ENCODE measurements around the genes TCTA, GMPPB and CDHR4.

DNA sequence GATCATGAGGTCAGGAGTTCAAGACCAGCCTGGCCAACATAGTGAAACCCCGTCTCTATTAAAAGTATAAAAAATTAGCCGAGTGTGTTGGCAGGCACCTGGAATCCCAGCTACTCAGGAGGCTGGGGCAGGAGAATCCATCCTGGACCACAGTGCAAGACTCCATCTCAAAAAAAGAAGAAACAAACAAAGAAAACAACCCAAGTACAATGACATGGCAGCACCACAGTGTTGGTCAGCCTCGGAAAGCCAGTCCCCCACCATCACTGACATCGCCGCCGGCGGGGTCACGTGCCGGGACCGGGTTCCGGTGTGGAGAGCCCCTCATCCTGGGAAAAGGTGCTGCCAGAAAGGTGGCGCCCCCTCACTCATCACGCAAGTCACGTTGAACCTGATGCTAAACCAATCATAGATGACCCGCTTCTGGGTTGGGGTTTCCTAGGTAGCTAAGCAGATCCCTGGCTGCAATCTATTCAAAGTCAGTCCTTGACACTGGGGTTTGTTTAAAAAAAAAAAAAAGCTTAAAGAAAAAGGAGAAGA is 17.8 kb downstream of the QRICH1 start:
- RRBS: no CpG with 5 or more reads among the region's 15 CpGs

DNA sequence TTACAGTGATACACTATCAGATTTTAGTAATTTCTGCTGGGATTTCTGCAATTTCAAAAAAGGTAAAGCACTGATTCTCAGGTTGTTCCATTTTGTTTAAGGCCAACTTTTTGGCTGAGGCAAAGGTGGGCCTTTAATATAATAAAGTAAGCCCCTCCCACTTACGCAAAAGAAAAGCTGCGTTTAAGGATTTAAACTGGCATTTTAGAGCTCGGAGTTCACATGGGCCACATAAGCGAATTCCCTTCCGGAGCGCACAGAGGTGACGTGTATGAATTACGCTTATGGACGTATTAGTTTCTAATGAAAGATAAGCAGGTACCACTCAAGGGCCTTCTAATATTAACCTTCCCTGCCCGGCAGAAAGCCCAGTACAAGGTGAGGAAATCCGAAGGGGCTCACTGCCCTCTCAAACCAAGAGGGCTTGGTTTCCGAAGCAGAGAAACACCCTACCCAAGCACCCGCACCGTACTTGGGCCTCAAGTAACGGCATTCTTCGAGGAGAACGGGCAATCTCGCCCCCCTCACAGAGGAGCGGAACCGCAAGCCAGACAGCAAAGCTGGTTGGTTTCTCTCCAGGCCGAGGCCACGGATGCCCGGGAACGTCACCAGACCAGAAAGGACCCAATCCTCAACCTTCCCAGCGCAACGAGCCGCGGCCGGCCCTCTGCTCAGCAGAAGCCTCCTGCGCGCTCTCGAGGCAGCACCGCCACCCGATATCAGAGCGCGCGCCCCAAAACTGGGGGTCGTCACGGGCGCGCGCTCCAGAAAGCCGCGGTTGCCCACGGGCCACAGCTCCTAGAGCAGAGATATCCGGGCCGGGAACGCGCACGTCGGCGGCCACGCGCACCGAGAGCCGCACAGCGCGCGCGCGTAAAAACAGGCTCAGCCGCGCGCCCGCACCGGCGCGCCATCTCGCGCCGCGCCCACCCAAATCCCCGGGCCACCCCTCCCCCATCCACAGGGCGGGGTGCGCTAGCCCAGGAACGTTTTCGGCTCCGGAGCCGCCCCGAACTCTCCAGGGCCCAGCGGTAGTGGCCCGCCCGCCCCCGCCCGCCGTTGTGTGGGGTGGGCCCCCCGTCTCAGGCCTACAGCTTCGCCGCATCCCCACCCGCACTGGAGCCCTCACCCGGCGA is 720 bp downstream of the QRICH1 start:
- RRBS: 2% methylated on average over 42 of the region's 92 CpGs

- RRBS: no CpG with 5 or more reads among the region's 7 CpGs
Observed at GRCh38 chr3:49103819-49104018, 838 bp downstream of the QARS1 start.

- RRBS: 10% methylated on average over 2 of the region's 33 CpGs
Observed at GRCh38 chr3:49133310-49134152, 681 bp upstream of the LAMB2 start.

GRCh38 chr3:49198161-49198469 is 1.2 kb upstream of the IHO1 start:
- RRBS: no CpG with 5 or more reads among the region's 2 CpGs

GRCh38 chr3:49244587-49244978 is 32.4 kb downstream of the C3orf62 start:
- RRBS: no CpG with 5 or more reads among the region's 1 CpG

- RRBS: no CpG with 5 or more reads among the region's 4 CpGs
Observed at GRCh38 chr3:49270936-49271459, 6.0 kb downstream of the C3orf62 start.

GRCh38 chr3:49279236-49279890 is 2.3 kb upstream of the C3orf62 start:
- RRBS: no CpG with 5 or more reads among the region's 2 CpGs

DNA sequence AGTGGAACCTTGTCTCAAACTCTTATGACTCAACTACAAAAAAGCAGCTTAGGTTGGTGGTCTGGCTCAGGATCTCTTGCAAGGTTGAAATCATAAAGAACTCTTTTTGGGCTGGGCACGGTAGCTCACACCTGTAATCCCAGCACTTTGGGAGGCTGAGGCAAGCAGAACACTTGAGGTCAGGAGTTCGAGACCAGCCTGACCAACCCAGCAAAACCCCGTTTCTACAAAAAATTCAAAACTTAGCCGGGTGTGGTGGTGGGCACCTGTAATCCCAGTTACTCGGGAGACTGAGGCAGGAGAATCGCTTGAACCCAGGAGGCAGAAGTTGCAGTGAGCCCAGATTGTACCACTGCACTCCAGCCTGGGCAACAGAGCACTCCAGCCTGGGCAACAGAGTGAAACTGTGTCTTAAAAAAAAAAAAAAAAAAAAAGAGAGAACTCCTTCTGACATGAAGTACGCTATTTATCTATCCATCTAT is 19.6 kb upstream of the GPX1 start:
- RRBS: no CpG with 5 or more reads among the region's 7 CpGs

DNA sequence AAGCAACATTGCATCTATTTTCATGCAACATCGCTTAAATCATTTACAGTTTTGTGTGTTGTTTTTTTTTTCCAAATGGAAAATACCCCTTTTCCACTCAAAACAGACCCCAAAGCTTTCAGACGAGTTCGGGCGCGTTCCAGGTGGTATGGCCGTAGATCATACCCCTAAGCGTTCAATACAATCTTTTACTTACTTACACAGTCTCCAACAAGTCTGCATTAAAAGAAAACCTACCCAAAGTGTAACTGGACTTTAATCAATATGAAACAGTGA is 752 bp downstream of the RHOA start:
- RRBS: no CpG with 5 or more reads among the region's 7 CpGs

DNA sequence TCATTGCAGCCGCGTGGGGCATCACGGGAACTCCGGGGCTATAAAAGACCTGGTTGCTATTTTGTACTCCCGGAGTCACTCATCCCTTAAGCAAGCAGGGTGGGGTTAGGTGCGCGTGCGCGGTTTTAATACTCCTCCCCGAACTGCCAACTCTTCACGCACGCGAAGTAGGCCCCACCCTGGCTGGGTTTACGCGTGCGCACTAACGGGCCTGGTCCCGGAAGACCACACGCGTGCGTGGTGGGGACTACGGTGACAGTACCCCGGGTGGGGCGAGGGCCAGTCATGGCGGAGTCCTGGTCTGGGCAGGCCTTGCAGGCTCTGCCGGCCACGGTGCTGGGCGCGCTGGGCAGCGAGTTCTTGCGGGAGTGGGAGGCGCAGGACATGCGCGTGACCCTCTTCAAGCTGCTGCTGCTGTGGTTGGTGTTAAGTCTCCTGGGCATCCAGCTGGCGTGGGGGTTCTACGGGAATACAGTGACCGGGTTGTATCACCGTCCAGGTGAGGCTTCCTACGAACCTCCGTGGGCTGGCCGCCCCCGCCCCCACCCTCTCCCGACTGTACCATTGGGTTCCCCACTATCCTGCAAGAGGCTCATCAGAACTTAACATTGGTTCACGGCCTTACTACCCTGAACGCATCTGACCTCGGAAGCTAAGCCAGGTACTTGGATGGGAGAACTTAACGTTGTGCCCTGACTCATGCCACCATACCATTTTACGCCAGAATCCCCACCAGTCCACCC is at the start of gene TCTA:
TSS of gene TCTA (plus strand) at position 282 of the 743 bp plus-strand sequence.
- RRBS: 2% methylated on average over 11 of the region's 48 CpGs

GRCh38 chr3:49413157-49413801 is 1.1 kb downstream of the TCTA start:
- RRBS: no CpG with 5 or more reads among the region's 9 CpGs

GRCh38 chr3:49531389-49531961 is 22.8 kb upstream of the BSN start:
- RRBS: no CpG with 5 or more reads among the region's 23 CpGs

- RRBS: no CpG with 5 or more reads among the region's 2 CpGs
Observed at GRCh38 chr3:49603134-49603620, 48.9 kb downstream of the BSN start.

DNA sequence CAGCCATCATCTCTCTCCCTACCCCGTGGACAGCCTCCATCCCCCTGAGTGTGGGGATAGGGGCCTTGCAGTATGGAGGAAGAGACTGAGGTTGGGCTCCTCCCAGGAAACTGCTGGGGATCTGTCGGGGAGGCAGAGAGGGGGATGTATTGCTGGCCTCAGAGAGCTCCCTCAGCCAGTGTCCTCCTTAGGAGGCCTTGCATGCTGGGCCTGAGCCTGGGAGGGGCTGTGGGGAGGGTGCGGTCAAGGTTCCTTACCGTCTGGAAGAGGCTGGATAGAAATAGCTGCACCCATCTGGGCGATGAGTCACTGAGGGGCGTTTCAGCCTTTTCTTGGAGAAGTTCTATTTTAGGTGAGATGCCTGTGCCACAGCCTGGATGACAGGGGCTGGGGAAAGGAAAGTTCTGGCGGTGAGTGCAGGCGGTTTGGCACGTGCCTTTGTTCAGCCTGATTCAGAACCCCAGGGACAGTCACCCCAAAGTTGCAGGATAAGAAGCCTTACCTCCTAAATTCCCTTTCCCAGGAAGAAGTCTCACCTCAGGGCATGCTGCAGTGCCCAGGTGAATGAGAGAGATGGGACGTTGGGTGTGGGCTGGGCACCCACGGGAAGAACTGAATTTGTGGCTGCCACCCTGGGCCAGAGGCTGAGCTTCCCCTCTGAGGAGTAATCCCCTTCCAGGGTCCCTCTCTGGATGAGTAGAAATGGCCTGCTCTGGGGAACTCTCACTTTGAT is 35.7 kb upstream of the APEH start:
- RRBS: no CpG with 5 or more reads among the region's 11 CpGs

DNA sequence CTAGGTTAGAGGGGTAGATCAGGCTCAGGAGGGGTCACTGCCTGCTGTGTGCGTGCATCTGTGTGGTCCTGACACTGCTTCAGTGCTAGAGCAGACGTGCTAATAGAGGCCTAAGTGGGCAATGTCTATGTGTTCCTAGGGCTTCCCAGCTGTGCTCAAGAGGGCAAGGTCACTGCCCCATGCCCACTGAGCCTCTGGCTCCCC is 1.1 kb downstream of the MST1 start:
- RRBS: no CpG with 5 or more reads among the region's 2 CpGs

DNA sequence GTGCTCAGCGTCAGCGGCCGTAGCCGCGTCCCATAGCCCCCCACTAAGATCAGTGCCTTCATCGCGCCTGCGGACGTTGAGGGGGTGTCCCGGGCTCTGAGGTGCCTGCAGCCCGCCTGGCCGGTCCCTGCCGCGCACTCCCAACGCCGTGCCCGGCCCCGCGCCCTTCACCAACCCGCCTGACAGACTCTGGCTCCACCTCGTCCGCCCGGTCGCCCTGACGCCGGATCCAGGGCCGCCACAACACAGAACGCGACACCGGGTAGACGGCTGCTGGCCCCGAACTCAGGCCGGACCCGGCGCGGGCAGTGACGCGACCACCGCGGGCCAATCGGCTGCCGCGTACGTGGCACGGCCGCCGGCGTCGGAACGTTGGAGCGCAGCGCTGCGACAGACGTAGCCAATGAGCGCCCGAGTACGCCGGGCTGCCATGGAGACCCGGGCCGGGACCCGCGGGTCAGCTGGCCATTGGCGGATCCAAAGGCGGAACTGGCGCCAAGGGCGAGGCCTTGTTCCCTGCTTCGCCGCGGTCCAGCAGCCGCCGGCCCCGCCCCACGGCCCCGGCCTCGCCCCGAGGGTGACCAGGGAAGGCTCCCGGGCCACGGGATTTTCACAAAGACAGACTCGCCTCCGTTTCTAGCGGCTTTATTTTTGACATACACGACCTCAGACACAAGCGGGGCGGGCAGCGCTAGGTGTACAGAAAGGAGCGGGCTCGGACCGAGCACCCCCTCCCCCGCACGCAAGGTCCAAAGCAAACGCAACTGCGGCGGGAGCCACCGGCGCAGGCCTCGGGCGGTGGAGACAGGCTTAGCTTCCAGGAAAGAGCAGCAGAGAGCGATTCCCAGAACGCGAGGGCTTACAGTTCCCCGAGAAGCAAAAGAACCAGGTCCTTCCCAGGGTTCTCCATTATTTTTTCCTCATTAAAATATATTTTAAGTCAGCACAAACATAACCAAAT is at the start of gene GMPPB:
TSS of gene GMPPB (minus strand) at position 287 of the 961 bp plus-strand sequence.
- RRBS: 2% methylated on average over 36 of the region's 101 CpGs

GRCh38 chr3:49786619-49787468 is 502 bp upstream of the IP6K1 start:
- RRBS: 1% methylated on average over 10 of the region's 35 CpGs

DNA sequence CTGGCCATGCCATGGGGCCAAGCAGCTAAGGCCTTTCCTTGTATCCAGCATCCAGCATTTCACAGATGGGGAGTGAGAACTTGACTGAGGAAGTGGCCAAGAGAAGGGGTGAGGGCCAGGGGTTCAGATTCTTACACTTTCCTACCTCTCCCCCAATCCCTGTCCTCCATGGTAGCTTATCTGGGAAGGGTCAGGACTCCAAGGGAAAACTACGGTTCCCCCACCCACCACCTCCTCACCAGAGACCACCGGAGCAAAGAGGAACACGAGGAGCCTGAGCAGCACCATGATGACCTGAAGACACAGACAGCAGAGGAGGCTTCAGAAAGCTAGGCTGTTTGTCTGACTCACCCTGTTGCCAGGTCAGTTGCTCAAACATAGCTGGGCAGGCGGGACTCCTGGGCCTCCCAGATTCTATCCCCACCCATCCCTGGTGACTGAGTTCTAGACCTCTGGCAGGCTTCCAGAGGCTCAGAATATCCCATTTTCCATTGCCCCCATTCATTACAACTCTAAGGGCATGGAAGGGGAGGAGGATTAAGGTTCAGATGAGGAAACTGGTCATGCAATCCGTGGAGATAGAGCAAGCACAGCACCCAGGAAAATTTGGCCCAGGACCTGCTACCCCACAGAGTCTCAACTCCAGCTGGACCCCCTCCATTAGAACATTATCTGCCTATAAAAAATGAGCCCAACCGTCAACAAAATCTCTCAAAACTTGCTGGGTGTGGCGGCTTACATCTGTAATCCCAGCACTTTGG is at the start of gene CDHR4:
TSS of gene CDHR4 (minus strand) at position 349 of the 761 bp plus-strand sequence.
- RRBS: no CpG with 5 or more reads among the region's 7 CpGs

DNA sequence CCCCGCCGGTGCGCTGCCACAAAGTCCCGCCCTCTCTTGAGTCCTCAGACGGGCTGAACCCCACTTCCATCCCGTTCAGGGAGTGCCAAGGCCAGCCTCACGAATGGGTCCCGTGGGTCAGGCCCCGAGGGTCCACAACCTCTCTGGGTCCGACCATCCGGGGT is 401 bp upstream of the INKA1 start:
- RRBS: 17% methylated on average over 1 of the region's 11 CpGs